Mesenchymal stem cell of Wharton's jelly (primary cell): ENCODE results near the genes C6orf132 and ZNF318.

DNA sequence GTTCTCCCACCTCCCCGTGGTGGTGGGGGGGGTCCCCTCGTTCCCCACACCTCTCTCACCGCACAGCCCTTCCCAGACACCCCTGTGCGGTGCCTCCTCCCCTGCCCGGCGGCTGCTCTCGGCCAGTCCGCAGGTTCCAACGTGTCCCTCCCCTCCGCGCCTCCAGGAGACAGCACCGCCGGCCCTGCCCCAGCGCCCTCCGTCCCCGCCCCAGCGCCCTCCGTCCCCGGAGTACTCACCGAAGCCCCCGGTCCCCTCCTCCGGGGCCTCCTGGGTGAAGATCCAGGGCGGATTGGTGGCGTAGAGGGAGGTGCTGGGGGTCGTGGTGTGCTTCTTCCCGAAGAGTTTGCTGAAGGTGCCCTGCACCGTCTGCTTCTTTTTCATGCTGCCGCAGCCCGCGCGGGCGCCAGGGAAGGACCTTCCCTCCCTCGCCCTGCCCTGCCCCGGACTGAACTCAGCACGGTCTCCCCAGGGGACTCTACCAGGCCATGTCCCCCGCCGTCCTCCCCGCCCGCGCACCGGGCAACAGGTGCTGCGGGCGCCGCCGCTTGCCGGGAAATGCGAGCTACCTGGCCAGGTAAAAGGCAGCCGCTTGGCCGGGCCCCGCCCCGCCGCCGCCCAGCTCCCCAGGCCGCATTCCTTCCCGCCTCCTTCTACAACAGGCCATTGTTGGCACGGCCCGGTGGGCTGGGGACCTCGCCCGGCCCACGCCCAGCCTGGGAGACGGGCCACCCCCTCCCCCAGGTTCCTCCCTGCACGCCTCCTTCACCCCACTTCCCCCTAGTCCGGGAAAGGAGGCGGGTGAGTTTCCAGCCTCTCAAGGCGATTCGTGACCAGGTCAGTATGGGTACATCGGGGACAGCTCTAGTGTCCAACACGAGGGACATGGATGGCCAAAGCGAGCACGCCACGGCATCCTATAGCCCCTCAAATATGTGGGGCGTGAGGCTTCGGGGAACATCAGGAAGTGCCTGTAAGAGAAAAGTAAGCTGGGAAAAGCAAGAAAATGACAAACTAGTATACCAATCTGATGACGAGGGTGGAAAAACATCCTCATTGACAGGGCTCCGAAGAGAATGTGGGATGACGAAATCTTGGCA, at the start of gene C6orf132:
Gene C6orf132 (minus strand): TSS at position 560 of the 1,100 bp plus-strand sequence.
- CAGE, long polyA plus RNA, result no peak

DNA sequence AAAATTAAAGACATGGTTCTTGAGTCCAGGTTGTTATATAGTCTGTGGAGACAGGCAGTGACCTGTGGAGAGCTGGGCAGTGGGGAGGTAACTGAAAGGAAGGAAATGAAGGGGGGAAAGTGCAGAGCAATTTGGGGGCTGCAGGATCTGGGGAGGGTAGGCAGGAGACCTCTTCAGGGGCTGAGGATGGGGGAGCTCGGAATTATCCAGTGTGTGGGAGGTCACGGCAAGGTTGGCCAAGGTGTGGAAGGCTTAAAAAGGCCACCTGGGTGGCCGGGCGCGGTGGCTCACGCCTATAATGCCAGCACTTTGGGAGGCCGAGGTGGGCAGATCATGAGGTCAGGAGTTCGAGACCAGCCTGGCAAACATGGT, 3.1 kb upstream of the C6orf132 start:
- CAGE, long polyA plus RNA, result no peak

DNA sequence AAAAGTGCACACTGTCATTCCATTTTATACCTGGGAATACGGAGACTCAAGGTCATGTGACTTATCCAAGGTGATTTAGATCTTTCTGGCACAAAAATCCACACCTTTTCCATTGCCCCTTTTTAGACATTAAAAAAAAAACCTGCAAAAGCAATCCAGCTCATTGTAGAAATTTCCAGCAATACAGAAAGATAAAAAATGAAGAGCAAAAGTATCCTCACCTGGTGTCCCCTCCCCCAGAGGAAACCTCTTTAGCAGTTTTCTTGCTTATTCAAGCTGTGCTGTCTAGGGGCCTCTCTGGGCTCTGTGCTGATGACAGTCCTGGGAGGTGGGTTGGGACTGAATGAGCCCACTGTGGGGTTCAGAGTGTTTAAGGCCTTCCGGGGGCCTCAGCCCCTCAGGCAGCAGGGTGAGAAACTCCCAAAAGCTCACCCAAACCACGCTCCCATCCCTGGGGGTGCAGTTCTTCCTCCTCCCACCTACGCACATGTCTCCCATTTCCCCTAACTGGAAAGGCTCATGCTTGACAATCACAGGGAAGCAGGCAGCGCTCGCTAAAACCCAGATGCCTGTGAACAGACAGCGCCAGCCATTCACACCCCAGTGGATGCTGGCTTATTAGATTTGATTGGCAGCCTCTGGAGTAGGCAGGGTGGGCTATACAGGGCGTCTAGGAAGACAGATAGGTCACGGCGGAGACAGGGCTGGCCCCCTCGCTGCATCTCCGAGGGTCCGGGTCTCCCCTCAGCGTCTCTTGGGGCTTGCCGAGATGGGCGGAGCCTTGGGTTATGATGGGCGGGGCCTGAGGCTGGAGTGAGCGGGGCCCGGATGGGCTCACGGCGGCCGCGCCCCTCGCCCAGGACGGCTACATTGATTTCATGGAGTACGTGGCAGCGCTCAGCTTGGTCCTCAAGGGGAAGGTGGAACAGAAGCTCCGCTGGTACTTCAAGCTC, 4.5 kb downstream of the GUCA1A start:
- CAGE, long polyA plus RNA, result no peak

DNA sequence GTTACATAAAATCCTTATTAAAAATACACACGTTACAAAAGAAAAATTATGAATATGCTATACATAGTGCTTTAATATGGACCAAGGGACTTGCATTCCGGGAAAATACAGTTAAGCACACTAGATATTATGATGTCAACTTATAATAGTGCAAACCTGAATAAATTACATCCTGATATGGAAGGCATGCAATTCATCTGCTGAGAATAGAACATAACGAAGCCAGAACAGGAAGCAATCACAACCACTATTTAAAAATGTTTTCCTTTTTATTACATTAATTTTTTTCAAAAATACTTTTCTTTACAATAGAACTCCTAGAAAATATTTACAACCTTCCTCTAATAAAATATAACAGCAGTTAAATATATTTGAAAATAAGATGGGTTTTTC, 7.8 kb upstream of the MRPS10 start:
- CAGE, long polyA plus RNA, result no peak

DNA sequence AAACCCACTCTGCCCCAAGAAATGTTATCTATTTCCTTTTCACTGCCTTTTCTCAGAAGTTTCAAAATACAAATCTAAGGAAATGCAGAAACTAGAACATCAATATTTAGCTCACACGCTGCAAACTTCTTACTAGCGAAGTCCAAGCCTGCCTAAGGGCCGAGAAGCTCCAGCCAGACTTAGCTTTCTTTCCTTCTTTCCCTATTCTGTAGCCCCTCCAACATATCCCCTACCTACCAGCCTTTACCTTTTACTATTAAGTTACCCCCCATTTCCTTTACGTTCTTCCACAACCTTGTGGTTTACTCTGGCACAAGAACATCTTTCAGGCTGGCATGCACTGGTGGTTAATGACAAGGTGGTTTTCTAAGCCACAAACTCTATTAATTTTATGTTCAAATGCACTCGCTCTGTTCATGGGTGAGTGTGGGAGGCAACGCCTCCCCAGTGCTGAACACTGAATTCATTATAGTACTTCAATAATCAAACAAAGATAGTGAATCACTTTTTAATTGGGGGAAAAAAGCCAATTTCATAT, 64.5 kb downstream of the TRERF1 start:
- CAGE, long polyA plus RNA, result no peak

DNA sequence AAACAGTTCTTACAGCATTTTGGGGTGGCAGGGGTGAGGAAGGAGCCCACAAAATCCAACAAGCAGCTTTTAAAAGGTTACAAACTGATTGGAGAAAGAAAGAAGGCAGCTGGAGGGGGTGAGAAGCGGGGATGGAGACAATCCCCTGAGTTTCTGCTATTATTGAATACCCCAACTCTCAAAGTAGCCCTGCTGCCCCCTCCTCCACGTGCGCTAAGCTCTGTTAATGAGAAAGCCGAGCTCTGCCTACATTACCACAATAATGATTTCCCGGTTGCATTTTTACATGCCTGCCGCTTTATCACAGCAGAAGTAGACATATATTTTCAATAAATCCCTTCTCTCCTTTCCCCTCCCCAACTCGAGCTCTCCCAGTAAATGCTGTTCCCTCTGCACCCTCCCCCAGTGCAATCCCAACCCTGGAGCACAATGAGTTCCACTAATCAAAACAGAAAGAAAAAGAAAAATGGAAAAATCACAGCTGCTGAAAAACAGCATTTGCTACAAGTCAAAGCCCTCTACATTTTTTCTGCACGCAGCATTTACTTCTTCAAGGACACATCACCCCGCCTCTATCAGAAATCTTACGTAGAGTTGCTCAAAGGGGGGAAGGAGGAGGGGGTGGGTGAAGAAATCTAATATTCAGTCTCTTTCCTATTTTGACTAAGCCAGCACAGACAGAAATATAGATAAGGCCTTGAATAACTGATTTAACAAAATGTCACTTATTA, 10.8 kb downstream of the TRERF1 start:
- CAGE, long polyA plus RNA, result no peak

GRCh38 chr6:42726446-42727695, 4.5 kb upstream of the PRPH2 start:
- CAGE, long polyA plus RNA, result no peak

DNA sequence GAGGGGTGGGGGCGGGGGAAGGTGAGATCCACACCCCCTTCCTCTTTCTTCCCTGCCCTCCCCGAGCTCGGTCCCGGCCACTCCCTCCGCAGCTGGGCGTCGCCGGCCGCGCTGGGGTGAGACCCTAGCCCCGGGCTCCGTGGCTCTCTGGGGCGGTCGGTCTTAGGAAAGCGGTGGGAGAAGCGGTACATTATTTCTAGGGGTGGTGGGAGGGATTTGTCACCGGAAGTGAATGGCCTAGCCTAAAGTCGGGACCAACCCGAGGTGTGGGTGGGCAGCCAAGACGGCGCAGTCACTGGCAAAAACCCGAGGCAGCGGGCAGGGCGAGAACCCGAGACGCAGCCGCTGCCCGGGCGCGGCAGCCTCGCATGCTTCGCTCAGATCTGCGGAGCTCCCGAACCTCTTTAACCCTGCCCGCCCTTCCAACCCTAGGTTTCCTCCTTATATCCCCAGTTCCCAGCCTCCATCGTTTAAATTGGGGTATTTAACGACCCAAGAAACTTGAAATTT, 1.1 kb upstream of the TBCC start:
- CAGE, long polyA plus RNA, result no peak

DNA sequence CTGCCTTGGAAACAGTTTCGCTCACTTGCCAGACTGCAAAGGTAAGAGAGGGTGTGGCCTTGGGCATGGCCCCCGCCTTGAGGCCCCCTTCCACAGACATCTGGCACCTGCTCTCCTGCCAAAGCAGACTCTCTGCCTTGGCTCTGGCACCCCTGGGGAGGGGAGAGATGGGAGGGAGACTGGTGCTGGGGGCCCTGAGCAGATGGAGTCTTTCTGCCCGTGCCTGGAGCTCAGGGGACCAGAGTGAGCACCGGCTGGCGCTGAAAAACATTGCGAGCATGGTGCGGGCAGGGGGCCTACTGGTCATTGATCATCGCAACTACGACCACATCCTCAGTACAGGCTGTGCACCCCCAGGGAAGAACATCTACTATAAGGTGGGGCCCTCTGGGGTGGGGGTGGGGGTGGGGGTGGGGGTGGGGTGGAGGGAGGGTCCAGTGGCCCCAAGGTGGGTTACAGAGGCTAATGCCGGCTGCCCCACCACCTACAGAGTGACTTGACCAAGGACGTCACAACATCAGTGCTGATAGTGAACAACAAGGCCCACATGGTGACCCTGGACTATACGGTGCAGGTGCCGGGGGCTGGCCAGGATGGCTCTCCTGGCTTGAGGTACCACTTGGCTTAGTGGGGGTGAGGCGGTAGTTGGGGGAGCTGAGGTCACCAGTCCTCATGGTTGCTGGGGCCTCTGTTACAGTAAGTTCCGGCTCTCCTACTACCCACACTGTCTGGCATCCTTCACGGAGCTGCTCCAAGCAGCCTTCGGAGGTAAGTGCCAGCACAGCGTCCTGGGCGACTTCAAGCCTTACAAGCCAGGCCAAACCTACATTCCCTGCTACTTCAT, 2.5 kb downstream of the GNMT start:
- CAGE, long polyA plus RNA, result no peak

DNA sequence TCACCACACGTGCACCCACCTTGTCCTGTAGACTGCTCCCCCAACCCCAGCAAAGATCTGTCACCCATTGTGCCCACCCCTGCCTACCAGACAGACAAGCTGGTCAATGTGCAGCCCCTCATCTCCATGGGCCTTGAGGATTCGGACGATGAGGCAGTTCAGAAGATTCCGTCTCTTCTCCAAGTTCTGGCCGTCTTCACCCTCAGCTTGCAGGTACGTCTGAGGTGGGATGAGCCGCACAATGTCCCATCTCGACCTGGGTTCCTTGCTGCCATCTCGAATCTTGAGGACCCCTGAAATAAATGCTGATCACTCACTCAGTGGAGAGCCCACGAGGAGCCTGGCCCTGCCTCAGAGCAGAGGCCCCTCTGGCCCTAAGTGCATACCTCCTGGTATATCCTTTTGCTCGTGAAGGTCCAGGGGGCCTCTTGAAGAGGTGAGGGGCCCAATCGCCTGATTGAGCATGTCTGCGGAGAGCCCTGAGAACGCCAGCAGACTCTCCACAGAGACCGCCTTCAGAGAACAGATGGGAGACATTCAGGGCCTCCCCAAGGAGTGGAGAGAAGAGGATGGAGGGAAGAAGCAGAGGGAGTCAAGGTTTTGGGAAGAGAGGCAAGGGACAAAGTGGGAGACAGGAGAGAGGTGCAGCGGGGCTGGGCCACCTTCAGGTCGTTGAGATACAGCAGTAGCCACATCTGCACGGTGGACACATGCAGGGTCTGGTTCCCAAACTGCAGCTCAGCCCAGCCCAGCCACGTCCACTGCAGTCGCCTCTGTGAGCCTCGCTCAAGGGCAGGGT, 15.3 kb downstream of the CUL7 start:
- CAGE, long polyA plus RNA, result no peak

DNA sequence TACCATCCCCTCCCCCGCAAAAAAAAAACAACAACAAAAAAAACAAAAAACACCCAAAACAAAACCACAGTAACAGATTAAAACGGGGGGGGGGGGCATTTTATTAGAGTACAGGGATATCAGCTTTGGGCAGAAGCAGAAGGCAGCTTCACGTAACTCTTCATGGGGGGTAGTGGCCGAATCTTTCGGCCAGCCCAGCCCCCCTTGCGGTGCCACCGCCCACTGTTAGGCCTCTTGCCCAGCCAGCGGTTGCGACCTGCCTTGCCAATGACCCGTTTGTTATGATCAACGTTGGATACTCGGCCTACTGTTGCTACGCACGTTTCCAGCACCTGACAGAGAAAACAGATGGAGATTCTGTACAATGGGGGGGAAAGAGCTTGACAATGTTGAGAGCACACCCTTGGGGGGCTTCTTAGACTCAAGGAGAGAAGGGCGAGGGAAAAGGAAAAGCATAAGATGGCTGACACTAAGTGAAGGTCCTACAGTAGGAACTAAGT, 554 bp upstream of the CUL7 start:
- CAGE, long polyA plus RNA, result no peak

- CAGE, long polyA plus RNA, result no peak
These were observed 2.2 kb upstream of the CUL7 start for GRCh38 chr6:43055664-43056452.

DNA sequence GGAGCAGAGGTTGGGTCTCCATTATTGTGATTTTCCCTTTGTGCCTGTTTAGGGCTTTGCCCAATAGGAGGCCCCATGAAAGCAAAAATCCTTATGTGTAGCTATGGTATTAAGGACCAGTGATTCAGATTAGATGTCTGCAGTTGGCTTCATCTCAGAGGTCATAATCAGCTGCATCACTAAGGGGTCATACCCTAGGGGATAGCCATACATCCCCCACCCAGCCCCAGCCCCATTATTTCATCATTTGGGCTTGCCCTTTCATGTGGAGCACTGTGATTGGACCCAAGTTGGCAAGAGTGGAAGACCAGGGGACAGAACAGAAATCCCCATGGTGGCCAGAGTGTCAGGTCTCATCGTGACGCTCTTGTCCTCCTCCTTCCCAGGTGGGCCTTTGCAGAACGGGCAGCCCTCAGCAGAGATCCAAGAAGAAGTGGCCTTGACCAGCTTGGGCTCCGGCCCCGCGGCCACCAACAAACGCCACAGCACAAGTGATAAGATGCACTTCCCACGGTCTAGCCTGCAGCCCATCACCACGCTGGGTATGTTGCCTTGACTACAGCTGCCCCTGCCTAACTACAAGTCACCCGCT, 26.9 kb upstream of the SRF start:
- CAGE, long polyA plus RNA, result no peak

GRCh38 chr6:43172081-43172908, 1.2 kb downstream of the SRF start:
- CAGE, long polyA plus RNA, result no peak

DNA sequence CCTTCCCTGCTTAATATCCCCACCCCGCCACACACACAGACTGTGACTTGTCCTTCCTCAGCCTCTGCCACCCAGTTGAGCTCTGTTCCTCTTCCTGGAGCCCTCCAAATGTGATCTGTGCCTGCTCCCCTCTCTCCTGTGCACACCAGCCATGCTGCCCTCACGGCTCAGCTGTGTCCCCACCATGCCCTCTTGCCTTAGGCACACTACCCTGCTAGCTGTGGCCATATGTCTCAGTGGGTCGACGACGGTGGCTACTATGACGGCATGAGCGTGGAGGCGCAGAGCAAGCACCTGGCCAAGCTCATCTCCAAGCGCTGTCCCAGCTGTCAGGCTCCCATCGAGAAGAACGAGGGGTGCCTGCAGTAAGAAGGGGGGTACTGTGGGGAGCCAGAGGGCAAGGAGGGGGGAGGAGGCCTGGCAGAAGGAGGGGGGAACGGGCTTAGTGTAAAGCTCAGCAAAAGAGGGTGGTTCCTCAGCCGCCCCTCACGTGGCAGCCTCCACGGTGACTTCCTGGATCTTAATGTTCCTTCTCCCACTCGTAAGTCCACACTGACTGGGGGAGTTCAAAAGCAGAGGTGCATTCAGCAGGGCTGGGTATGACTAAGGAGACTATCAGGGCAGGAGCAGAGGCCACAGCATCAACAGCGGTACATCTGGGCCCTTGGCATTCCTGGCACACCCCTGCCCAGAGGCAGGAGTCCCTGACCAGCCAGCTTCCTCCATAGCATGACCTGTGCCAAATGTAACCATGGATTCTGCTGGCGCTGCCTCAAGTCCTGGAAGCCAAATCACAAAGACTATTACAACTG, 8.1 kb downstream of the DNPH1 start:
- CAGE, long polyA plus RNA, result no peak

GRCh38 chr6:43276364-43277388, 21.4 kb upstream of the SLC22A7 start:
- CAGE, long polyA plus RNA, result no peak

DNA sequence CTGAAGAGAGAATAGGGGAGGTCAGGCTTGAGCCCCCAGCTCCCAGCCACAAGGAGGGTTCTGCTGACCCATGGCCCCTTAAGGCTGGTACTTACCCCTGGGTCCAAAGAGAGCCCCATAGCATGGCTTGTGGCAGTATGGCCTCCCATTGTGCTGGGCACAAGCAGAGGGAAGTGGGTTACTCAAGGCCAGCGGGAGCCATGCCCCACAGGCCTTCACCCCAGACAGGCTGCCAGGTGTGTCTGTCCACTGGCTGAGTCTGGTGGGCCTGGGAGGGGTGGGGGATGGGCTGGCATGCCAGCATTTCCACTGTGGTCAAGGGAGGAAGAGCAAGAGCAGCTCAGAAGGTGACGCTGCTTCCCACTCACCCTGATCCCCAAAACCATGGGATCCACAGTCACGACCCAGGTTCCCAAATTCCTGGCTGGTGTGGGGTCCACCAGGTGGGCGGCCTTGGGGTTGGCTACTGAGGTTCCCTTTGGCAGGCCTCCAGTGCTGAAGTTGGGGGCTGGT, 826 bp downstream of the CRIP3 start:
- CAGE, long polyA plus RNA, result no peak

DNA sequence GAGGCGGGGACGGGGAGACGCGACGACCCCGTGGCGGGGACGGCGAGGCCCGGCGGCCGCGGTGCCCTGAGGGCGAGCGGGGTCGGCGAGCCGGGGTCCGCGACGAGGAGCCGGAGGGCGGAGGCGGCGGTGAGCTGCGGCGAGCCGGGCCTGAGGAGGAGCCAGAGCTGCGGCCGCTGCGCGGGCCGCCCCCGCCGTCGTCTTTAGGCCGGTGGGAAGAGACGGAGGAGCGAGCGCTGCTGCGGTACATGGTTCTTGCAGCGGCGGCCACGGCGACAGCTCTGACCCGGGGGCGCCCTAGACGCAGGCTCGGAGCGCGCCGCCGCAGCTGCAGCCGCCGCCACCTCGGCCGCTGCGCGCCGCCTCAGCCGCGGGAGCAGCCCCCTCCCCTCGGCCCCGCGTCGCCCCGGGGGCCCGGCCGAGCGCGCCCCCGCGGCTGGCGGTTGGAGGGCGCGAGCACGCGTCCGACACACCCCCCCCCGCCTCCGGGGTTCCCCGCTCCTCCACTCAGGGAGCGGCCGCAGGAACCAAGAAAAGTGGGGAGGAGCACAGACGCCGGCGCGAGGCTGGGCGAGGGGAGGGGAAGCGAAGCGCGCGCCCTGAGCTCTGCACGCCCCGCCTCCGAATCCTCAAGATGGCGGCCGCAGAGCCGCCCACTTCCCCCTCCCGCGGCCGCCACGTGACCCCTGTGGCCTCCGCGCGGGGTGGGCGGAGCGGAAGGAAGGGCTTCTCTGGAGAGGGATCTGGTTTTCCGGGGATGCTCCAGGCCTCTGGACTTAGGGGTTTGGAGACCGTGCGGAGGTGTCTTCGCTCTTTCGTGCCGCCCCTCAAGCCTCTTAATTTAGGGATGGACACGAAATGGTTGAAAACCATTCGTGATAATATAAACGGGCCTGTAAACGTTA, at the start of gene ZNF318:
Gene ZNF318 (minus strand): TSS at position 532 of the 905 bp plus-strand sequence.
- CAGE, long polyA plus RNA, result no peak

DNA sequence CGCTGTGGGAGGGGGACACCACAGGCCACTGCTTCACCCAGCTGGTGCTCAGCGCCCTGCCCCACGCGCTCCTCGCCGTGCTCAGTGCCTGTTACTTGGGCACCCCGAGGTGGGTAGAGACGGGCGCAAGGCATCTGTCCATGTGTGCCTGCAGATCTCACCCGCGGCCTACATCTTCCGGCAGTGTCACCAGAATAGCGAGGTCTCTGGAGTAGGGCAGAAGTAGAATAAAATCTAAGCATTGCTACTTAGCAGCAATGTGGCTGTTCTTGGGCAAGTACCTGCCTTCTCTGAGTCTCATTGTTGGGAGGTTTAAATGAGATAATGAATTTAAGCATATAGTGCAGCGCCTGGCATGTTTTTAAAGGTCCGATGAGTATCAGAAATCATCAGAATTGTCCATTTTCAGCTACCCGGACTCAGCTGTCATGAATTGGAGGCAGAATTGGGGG, 716 bp downstream of the ABCC10 start:
- CAGE, long polyA plus RNA, result no peak

DNA sequence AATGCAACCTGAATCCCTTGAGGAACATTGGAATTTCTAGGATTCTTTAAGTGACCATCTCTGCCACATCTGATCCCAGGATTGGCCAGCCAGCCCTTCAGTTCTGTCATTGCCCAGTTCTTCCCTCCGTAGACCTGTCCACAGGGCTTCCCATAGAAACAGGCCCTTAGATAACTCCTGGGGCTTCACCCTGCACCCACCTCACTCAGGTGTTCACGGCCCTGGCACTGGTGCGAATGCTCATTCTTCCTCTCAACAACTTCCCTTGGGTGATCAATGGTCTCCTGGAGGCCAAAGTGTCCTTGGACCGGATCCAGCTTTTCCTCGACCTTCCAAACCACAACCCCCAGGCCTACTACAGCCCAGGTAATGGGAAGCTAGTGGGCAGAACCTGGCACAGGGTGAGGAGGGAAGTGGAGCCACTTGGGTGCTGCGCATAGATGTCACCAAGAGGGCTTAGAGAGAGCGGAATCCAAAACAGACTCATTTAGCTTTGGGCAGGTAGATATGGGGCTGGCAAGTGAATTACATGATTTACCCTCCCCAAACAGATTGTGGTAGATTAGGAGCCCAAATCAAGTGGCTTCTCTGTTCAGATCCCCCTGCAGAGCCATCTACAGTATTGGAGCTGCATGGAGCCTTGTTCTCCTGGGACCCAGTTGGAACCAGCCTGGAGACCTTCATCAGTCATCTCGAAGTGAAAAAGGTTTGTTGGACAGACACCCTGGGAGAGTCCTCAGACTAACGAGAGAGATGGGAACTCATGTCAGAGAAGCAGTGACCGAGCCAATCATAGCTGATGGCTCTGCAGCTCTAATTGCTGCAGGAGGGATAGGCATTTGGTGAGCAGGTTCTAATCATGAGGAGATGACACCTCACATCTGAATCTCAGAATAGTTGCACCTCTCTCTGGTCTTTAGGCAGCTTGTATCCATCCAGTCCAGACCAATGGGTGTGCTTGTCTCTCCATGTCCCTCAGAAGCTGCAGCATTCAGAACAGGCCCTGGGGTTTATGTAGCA, 8.5 kb downstream of the ABCC10 start:
- CAGE, long polyA plus RNA, result no peak